Skeletal muscle cell (primary cell): ENCODE measurements around the gene GDF15.

DNA sequence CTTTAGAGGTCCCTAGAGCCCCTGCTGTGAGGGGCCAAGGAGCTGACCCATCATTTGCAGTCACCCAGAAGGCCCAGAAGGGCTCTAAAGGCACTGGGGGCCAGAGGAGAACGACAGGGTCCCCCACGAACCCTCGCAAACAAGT lies 200 bp downstream of the IQCN start:
- RRBS, result no CpG with 5 or more reads among the region's 3 CpGs

DNA sequence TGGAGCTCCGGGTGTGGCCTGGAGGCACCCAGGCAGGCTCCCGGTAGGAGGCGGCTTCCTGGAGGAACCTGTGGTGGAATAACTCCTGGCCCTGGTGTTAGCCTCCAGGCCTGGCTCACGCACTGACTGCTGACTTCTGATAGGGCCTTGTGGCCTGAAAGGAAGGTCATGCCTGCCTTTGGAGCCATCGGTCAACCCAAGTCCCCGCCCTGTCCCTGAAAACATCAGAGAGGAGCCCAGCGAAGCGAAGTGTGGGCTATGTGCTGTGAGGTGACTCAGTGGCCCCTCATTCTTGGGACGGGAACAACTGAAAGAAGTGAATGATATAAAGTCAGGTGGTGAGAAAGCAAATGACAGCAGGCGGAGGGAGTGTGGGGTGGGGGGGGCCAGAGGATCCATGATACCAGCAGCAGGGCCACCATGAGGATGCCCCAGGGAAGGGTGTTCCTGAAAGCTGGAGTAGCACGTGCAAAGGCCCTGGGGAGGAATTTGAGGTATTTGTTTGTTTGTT lies 12.0 kb upstream of the JUND start:
- RRBS, result no CpG with 5 or more reads among the region's 11 CpGs

DNA sequence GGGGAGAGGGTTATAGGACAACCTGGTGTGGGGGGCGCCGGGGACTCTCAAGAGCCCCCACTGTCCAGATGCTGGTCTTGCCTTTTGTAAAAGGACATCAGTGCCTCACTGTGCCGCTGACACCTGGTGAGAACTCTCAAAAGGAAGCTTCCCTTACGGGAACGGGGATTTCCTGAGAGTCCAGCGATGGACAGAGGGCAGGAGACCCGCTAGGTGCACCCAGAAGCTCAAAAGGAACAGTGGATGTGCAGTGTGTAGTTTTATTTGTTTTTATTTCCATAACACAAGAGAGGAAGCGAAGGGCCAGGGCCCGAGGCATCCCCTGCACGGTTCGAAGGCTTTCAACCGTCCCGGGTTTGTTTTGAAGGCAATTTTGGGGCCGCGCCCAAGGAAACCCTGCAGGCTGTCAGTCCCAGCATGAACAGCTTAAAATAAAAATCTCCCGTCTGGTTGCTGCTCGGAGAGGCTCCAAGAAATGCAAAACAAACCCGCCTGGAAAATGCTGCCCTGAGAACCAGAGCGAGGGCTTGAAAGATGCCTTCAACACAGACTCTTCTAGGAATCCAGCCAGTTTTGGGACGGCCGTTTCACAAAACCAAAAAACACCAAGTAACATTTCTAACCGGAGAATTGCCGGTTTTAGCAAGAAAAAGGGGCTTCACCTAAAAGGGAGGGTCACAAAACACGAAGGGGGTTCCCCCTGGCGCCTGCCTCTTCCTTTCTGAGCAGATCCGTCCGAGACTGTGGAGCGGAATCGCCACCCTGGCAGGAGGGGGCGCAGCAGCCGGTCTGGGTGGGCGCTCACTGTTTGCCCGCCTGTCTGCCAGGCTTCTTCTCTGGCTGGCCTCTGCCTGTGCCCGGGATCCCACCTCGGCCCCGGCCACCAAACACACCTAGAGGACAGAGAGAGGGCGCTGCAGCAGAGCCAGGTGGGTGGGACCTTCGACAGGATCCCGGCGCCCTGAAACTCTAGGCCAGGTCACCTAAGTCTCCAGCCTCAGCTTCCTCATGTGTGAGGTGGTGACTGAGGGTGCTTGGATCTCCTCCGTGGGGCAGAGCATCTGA lies 15.9 kb downstream of the LSM4 start:
- RRBS, result 92% methylated on average over 7 of the region's 41 CpGs

DNA sequence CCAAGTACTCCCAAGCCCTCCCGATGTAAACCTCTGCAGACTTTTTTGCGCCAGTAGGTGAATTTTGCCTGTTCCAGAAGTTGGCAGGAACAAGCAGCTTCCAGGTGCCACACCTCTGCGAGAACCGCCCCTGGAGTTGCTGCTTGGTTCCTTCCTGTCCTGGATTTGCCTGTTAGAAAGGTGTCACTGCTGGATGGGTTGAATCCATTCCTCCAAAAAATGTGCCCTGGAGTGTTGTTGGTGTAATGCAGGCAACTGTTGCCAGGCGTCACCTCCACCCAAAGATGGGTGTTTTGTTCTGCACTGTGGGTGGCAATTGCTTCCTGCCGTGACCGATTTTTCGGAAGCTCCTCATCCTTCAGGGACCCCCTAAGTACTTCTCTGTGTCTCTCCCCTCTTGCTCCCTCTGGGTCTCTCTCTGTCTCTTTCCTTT lies 5.7 kb downstream of the PGPEP1 start:
- RRBS, result no CpG with 5 or more reads among the region's 8 CpGs

- RRBS, result 15% methylated on average over 3 of the region's 36 CpGs
Observed at GRCh38 chr19:18385463-18386749, at the start of gene GDF15. Gene GDF15, plus strand, starts transcription at chr19:18386158.

DNA sequence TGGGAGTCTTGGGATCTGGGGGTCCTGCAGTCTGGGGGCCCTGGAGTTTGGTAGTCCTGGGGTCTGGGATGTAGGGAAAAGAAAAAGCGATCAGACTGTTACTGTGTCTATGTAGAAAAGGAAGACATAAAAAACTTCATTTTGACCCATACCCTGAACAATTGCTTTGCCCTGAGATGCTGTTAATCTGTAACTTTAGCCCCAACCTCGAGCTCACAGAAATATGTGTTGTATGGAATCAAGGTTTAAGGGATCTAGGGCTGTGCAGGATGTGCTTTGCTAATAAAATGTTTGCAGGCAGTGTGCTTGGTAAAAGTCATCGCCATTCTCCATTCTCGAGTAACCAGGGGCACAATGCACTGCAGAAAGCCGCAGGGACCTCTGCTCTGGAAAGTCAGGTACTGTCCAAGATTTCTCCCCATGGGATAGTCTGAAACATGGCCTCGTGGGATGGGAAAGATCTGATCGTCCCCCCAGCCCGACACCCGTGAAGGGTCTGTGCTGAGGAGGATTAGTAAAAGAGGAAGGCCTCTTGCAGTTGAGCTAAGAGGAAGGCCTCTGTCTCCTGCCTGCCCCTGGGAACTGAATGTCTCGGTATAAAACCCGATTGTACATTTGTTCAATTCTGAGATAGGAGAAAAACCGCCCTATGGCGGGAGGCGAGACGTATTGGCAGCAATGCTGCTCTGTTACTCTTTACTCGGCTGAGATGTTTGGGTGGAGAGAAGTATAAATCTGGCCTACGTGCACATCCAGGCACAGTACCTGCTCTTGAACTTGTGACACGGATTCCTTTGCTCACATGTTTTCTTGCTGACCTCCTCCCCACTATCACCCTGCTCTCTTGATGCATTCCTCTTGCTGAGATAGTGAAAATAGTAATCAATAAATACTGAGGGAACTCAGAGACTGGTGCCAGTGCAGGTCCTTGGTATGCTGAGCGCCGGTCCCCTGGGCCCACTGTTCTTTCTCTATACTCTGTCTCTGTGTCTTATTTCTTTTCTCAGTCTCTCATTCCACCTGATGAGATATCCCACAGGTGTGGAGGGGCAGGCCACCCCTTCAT lies 5.3 kb upstream of the LRRC25 start:
- RRBS, result no CpG with 5 or more reads among the region's 20 CpGs

DNA sequence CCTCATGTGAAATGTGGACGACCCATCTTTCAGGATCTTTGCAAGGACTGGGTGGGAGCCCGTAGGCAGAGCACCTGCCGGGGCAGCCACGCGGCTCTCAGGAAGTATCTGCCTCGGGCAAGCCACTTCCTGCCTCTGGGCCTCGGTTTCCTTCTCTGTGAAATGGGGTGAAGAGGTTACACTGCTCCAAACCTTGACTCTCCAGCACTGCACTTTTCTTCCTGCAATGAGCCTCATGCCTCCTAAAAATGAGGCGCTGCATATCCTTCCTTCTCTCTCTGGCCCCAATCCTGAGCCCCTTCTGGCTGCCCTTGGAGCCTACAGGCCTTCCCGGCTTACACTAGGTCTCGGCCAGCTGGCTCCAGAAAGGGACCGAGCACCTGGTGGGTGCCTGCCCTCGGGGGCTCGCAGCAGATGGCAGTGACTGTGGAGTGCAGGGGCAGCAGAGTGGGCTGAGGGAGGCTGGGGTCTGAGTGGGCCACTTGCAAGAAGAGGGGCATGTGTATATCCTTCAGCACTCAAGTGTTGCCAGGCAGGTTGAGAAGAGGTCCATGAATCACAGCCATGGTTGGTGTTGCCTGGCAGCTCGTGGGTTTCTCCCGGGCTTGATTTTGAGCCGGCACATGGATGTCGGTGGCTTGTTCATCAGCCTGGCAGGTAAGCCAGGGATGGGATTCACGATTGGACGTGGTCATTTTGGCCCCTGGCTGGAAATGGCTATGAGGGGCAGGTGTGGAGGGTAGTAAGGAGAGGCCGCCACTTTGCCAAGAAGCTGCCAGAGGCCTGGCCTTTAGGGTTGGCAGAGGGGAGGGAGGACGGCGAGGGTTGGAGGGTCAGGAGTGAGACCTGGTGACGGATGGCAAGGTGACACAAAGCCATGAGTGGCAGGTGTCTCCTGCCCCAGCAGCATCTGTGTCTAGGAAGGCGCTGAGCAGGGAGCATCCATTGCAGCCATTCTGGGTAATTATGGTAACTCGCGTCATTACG lies 3.7 kb downstream of the SSBP4 start:
- RRBS, result no CpG with 5 or more reads among the region's 27 CpGs

DNA sequence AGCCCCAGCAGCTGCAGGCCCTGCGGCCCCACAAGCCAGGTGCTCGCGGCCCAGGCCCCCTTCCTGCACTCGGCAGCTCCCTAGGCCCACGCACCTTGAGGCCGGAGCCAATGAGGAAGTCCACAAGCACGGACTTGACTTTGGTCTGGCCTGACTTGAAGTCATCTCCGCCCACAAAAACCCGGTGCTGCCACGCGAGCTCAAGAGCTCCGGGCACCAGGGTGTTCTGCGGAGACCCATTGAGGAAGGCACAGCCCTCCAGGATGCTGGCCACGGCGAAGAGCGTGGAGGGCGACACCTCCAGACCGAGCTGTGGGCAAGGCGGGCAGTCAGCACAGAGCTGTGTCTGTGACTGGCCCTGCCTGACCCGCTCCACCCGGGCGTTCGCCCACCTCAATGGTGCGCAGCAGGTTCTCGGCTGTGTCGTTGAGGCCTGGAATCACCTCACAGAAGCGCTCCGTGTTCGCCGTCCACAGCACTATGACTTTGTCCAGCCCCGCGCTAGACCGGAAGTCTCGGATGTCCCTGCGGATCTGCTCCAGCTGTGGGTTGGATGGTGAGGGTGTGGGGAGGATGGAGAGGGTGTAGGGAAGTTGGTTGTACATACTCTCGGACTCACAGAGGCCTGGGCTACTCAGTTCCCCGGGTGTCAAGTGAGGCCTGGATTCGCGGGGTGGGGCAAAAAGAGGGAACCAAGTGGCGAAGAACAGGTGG lies 1.8 kb downstream of the ISYNA1 start:
- RRBS, result 90% methylated on average over 4 of the region's 40 CpGs

DNA sequence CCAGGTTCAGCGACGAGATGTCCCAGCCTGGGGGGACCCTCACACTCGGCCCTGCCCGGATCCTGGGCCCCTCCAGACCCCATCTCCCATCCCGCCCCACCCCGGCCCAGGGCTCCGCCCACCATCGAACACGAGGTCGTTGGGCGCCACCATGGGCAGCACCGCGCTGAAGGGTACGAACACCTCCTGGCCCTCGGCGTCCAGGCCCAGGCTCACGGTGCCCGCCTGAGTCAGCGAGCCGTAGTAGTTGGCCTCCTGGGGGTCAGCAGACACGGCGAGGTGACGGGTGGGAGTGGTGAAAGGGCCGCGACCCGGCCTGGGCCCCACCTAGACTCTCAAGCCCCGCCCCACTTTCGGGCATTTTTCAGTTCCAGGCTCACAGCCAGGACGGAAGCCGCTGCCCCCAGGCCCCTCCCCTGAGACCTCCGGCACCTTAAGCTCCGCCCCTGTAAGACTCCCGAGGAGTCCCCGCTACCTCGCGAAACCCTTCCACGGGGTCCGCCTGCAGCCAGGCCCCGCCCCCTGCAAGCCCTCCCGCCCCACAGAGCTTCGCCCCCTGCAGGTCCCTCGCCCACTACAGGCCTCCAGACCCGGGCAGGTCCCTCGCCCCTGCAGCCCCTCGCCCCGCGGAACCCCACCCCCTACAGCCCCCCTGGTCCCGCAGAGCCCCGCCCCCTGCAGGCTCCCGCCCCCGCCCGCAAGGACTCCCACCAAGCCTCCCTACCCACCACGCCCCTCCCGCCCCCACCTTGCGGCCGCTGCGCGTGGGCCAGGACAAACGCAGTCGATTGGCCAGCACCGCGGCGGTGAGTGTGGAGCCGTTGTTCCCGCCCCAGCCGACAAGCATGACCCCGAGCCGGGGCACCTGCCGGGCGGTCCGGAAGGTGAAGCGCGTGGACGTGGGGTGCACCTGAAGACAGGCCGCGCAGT lies 817 bp downstream of the ISYNA1 start:
- RRBS, result 2% methylated on average over 9 of the region's 76 CpGs

GRCh38 chr19:18457003-18457869 lies 19.3 kb upstream of the ISYNA1 start:
- RRBS, result no CpG with 5 or more reads among the region's 19 CpGs

DNA sequence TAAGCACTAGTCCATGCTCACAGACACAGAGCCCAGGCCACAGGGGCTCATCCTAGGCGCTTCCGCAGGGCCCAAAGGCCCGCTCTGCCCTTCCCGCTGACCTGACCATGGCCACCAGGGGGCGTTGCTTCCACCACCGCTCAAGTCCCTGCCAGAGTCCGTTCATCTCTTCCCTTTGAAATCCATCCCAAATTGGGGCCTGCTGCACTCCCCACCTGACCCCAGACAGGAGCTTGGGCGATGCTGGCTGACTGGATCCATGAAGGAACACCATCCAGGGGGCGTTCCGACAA lies 31.7 kb upstream of the ISYNA1 start:
- RRBS, result no CpG with 5 or more reads among the region's 10 CpGs

- RRBS, result no CpG with 5 or more reads among the region's 16 CpGs
Observed at GRCh38 chr19:18495159-18495876, 26.6 kb downstream of the ELL start.

GRCh38 chr19:18542359-18542662 lies 1.1 kb downstream of the FKBP8 start:
- RRBS, result no CpG with 5 or more reads among the region's 3 CpGs

DNA sequence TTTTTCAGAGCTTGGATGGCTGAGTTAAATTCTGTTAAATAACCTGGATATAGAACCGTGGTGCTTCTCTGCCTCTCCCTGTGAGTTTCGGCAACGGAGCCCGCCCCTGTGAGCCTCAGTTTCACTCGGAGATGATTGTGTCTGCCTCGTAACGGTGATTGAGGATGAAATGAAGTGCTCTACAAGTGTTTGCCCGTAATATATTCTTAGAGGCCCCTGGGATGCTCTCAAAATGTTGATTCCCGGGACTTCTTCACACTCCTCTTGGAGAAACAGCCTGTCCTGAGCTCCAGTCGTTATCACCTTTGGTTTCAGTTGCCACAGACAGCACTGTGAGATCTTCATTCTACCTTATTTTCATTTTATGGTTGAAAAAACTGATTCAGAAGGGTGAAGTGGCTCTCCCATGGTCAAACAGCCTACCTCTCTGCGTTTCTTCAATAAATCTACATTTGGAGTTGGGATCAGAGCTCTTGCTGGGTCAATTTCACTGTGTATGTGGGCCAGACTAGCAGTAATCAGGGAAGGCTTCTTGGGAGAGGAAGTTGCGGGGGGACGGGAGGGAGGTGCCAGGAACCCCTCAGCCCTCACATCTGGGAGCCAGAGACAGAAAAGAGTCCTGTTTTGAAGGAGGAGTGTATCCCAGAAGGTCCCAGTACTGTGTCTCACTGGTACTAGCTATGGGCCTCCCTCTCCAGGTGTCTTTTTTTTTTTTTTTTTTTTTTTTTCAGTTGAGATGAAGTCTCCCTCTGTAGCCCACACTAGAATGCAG lies 789 bp downstream of the KXD1 start:
- RRBS, result no CpG with 5 or more reads among the region's 13 CpGs

DNA sequence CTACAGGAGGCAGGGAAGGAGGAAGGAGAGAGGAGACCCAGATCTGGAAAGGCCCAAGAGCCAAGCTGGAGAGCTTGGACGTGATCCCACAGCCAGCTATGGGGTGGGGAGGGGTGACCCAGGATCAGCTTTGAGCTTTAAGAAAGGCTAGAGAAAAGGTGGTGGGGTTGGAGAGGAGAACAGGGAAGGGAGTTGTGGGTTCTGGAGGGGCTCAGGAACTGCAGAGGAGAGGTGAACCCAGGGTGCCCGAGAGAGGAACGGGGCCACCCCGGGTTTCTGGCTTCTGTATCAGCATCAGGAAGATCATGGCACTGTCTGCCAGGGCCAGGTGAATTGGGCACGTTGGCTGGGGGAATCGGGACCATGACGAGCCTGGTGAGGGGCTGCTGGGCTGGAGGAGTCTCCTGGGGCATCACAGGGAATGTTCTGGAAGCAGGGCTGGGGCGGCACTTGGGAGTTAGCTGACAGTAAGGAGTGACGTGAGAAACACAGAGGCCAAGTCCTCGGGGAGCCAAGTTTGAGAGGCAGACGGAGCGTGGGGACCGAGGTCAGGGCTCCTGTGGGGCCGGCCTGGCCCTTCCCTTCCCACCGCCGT lies 24.8 kb downstream of the CRTC1 start:
- RRBS, result no CpG with 5 or more reads among the region's 16 CpGs

DNA sequence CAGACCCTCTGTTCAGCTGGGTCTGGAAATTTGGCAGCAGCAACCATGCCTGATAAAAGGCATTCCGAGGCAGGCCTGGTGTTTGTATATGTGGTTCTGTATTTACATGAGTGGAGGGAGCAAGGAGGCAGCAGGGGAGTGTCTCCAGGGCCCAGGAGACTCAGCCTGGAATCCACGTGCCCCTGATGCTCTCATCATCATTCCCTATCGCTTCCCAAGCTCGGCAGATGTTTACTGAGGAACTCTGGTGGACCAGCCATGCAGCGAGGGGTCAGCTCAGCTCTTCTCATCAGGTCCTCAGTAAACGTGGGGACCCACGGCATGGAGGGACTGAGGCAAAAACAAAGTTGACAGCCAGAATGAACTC lies 49.9 kb downstream of the CRTC1 start:
- RRBS, result no CpG with 5 or more reads among the region's 7 CpGs

DNA sequence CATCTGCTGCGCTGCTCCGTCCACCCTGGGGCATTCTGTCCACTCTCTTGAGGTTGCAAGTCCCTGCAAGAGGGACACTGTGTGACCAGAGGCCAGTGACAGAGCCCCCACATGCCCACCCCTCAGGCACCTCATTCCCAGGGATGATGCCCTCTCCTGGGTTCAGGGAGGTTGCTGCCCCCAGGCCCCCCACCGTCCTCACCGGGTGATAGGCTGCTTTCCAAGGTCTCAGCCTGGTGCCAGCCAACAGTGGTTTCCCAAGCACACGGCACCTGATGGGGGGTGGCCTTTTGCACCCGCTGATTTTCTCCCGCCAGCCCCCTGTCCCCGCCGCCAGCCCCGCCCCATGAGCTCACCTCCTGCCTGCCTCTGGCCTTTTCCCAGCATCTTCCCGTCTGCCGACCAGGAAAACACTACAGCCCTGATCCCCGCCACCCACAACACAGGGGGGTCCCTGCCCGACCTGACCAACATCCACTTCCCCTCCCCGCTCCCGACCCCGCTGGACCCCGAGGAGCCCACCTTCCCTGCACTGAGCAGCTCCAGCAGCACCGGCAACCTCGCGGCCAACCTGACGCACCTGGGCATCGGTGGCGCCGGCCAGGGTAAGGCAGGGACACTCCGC lies 31.4 kb downstream of the COMP start:
- RRBS, result 94% methylated on average over 7 of the region's 26 CpGs

DNA sequence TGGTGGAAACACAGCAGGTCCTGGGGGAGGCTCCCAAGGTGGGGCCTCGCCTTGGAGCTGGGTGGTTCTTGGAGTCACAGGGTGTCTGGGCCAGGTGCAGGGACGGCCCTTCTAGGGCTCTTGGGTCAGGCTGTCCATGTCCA lies 21.6 kb downstream of the COMP start:
- RRBS, result no CpG with 5 or more reads among the region's 2 CpGs

DNA sequence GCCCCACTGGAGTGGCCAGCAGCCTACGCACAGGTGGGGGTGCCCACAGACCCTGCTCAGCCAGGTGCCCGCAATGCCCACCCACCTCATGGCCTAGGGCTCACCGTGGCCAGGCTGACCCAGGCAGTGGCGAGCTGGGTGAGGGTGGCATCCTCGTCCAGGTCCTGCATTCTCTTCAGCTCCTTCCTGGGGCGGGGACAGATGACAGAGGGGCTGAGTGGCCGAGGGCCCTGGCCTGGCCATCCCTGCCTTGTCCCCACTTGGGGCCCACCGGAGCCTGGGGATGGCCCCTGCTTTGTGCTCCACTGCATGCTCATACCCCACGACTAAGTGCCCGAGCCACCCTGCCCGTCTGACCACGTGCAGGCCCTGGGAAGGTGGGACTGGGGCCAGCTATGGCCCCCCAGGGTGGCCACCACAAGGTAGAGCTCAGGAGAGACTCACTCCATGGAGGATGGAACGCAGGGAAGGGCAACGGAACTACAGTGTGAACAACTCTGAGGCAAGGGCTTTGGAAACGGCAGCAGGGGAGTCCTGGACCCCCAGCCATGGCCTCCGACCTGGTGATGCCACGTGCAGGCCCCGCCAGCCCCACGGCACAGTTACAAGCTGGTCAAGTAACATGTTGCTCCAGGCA lies 8.8 kb upstream of the CERS1 start:
- RRBS, result no CpG with 5 or more reads among the region's 19 CpGs

GRCh38 chr19:18905519-18905909 lies 9.6 kb upstream of the CERS1 start:
- RRBS, result 69% methylated on average over 2 of the region's 14 CpGs